ENCODE measurements around a stretch of chr10.

DNA sequence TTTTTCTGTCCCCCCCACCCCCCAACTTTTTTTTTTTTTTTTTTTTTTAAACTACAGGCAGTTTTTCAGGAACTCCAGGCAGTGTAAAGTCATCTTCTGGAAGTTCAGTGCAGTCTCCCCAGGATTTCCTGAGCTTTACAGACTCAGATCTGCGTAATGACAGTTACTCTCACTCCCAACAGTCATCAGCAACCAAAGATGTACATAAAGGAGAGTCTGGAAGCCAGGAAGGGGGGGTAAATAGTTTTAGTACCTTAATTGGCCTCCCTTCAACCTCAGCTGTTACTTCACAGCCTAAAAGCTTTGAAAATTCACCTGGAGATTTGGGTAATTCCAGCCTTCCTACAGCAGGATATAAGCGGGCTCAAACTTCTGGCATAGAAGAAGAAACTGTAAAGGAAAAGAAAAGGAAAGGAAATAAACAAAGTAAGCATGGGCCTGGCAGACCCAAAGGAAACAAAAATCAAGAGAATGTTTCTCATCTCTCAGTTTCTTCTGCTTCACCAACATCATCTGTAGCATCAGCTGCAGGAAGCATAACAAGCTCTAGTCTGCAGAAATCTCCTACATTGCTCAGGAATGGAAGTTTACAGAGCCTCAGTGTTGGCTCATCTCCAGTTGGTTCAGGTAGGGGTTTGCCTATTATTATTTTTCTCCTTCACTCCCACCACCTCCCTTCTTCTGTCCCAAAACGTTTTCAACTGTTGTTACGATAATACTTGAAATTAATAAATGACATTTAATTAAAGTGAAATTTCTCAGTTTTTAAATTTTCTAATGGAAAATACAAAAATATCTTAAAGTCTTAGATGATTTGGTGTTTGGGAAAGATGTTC, 139.5 kb downstream of the MLLT10 start:
- RRBS, 2 experiments: no CpG with 5 or more reads among the region's 4 CpGs

DNA sequence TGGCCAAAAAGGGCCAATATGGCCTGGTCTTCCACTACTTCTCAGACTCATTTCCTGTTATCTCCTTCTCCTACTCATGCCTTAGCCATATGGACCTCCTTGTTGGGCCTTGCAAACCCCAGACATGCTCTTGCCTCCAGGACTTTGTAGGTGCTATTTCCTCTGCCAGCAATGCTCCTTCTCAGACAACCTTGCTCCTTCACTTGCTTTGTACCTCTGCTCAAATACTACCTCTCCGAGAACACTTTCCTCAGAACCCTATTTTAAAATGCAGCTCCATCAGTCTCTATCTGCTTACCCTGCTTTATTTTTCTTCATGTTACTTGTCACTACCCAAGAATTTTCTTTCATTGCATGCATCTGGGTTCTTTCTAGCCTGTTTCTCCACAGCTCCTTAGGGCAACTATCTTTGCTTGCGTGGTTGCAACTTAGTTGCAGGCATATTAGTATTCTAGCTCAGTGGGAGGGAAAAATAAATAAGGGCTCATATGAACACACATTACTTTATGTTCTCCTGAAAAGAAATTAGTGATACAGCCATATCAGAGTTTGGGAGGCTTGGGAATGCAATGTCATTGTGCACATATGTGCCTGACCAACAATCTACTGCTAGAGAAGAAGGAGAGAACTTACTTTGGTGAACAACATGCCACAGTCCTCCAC, 205.0 kb downstream of the DNAJC1 start:
- RRBS, 2 experiments: no CpG with 5 or more reads among the region's 2 CpGs

DNA sequence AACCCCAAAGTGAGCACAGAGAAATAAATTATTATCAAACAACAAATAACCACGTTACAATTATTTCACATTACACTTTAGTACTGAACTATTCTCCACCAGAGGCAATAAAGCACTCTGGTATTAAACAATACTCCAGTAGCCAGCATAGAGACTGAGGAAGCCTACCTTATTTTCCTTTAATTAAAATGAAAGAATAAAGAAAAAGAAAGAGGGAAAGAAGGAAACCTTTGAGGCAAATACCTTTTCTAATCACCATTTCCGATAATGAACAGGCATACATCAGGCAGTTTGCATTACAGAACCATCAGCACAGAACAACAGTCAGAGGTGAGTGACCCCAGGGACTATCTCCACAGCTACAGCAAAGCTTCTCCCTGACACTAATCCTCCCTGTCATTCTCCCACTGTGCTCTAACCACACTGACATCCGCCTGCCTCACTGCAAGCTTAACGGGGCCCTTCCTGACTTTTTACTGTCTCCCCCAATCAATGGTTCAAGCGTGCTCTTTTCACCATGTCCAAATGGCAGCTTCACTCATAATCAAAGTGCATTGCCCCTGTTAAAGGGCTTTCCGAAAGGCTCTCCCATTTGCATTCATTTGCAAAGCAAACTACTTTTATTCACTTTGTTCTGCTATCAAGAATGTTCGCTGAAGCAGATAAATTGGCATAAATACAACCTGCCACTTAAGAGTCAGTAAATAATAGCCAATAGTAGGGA, 196.4 kb downstream of the DNAJC1 start:
- RRBS, 2 experiments: no CpG with 5 or more reads among the region's 7 CpGs

GRCh38 chr10:21981653-21982791, 21.5 kb downstream of the DNAJC1 start:
- RRBS, 2 experiments: no CpG with 5 or more reads among the region's 7 CpGs

DNA sequence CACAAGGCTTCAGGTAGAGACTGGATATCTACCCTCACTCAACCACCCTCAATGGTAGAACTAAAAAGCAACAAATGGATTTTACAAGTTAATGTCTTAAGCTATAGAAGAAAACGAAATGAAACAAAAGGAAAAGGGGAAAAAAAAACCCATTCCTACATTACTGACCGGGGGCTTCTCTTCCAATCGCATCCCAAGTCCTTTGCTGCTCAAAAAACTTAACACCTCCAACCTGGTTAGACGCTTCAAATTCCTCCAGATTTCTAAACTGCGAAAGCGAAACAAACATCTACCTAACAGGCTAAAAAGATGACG, 1.2 kb downstream of the DNAJC1 start:
- RRBS, 2 experiments: no CpG with 5 or more reads among the region's 7 CpGs

DNA sequence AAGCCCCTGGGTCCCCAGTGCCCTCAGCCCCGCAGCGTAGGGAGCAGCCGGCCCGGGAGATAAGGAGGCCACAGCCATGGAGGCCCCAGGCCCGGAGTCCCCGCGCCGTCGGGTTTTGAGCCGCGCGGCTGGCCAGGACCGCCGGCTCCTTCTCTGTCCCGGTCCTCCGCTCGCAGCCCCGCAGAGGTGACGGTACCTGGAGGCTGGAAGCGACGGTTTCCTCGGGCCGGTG, 35.3 kb upstream of the EBLN1 start:
- RRBS, 2 experiments: 2 to 35% methylated on average over 19 of the region's 23 CpGs

DNA sequence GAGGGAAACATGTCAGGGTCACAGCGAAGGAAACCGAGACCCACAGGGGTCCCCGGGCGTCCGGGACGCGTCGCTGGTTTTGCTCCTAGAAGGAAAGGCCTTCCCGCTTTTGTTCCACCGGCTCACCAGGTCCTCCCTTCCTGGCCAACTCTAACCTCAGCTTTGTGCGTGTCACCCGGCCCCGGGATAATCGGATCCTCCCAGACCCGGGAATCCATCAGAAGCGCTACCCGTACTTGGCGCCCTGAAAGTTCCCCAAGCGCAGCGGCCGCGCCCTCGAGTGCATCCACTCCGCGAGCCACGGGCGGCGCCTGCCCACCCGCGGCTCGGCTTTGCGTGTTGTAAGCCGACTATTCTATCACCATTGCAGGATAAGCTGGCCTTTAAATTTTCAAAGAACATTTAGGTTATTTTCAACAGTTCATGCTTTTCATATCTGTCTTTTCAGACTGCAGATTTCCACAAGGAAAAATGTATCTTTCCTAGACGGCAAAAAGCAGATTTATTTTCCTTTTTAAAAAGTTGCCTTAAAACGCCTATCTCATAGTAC, 35.7 kb upstream of the EBLN1 start:
- RRBS, 2 experiments: 3 to 34% methylated on average over 11 of the region's 35 CpGs

DNA sequence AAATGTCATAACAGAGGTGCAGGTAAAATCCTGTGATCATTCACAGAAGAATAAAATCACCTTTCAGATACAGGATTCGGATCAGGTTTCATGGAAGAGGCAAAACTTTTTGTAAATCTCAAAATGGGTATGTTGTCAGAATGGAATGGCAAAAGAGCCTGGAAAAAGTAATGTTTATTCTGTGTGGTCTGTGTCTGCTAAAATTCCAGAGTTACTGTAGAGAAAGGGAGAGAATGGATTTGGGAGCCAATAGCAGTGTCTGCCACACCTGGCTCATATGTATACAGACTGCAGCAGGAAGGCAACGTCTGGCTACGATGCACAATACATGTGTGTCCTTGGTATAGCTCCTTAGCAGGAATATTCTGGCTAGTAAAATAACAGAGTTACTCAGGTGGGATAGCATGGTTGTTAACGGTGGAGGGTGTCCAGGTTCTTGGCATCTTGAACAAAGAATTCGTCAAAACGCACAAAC, 38.5 kb upstream of the COMMD3 start:
- RRBS, 2 experiments: no CpG with 5 or more reads among the region's 6 CpGs

DNA sequence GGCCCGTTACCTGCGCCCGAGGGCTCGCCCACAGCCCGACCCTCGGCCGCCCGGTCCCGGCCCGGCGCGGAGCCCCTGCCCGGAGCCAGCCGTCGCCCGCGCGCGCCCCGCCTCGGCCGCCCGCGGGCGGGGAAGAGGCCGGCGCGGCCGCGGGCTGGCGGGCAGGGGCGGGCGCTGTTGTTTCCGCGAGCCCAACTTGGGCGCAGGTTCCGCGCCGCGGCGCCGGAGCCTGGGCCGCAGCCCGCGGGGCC, 475 bp upstream of the BMI1 start:
- RRBS, 2 experiments: under 1% methylated on average over 36 of the region's 45 CpGs

- RRBS, 2 experiments: 1 to 2% methylated on average over 26 to 29 of the region's 101 CpGs
Observed at GRCh38 chr10:22325050-22326418, 4.6 kb downstream of the BMI1 start.

- RRBS, 2 experiments: under 1 to 2% methylated on average over 36 to 41 of the region's 82 CpGs
Observed at GRCh38 chr10:22340739-22341562, 4.3 kb upstream of the SPAG6 start.

DNA sequence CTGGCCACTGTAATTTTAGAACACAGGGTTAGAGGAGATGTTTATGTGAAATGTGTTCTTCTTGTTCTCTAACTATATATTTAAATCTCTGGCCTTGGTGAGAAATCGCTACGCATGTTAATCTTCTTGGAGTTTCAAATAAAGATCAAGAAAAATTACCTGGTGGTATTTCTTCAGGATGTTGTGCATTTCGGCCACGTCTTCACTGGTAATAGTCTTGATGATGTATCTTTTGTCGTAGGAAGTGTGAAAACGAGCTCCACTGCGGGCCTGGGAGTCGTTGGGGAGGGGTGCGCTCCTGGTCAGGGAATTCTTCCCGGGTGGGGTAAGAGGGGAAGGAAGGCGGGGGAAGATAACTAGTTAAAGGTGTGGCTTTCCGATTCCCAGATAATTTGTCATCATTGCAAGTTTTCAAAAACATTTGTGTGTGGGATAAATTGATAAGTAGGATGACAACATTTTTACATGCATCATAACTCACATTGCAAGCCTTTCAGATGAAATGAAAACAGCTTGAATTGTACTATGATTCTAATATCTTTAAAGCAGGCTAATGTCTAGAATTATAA, 122.8 kb downstream of the PIP4K2A start:
- RRBS, 2 experiments: no CpG with 5 or more reads among the region's 12 CpGs

- RRBS, 2 experiments: no CpG with 5 or more reads among the region's 11 CpGs
Observed at GRCh38 chr10:22615666-22616661, 98.4 kb downstream of the PIP4K2A start.

DNA sequence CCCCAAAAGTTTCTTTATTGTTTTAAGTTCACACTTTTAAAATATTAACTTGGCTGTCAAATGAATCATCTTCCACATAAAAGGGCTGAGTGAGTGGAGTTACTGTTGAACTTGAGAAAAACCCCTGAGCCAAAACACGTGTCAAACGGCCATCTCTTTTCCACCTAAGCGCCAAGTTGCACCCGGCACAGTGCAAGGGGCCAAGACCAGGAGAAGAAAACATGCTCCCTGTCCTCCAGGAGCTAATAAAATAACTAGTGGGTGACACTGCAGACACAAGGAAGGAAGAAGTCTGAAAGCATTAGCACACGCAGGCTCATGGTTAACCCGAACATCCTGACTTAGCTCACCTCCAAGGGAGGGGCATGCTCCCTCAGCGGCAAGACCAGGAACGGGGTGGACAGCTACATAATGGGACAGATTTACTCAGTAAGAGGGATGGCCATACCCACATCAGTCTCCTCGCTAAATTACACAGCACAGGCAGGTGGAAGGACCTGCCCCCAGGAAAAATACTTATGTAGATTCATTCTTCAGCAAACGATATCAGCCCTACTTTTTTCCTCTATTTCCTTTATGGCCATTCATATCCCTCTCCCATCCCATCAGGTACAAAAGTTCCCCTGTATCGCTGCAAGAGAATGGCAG, 64.9 kb downstream of the PIP4K2A start:
- RRBS, 2 experiments: no CpG with 5 or more reads among the region's 11 CpGs

DNA sequence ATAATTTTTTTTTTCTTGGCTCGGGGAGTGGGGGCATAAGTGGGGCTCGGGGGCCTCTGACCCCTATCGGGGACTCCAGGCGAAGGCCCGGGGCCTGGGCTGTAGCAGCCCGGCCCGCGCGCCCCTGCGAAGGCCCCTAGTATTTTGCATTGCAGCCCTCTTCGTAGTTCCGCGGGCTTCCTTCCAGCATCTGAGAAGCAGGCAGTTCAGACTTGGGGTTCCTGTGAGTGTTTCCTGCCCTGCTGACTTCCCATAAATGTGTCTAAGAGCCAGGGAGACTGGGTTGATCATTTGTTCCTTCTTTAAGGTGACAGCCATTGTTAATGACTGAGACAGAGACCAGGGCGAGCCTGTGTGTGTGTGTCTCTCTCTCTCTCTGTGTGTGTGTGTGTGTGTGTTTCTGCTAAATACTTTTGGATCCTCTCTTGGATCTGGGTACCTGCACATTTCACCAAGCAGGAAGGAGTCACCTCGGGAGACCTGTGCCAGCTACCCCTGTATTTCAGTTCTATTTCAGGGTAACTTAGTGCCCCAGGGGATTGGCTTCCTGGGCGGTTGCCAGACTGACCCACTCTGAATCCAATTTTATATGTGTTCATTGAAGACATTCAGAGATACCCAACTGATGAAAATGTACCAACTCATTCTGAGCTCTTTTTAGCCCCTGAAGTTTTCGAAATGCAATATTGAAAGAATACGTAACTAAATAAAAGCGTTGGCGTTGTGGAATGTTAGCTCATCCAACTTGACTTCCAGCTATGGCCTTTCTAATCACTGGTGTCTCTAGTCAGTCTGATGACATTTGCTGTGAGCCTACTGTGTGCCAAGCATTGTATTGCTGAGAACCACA, 822 bp downstream of the MSRB2 start:
- RRBS, 2 experiments: no CpG with 5 or more reads among the region's 20 CpGs

DNA sequence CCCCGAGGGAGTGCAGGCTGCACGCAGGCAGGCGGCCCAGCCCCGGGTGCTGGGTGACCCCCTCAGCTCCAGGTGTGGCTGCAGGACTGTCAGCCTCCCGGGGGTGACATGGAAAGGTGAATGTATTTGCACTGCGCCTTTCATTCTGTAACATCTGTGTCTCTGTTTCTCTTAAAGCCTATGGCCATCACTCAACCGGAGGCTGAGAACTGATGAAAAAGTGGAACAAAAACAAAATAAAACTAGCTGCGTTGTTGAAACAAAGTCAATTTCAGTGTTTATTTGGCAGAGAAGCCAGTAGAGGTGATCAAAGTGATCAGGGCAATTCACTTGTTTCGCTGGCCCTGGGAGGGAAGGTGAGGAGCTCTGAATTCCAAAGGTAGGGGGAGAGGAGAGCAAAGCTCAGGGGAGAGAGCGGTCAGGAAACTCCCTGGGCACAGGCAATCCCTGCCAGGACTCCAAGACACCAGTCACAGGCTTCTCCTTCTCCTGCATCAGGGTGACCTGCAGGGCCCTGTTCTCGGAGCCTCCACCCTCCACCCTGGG, 6.9 kb upstream of the KIAA1217 start:
- RRBS, 2 experiments: 81 to 88% methylated on average over 2 to 3 of the region's 11 CpGs

- RRBS, 2 experiments: no CpG with 5 or more reads among the region's 6 CpGs
Observed at GRCh38 chr10:24384796-24385324, 175.9 kb downstream of the KIAA1217 start.

DNA sequence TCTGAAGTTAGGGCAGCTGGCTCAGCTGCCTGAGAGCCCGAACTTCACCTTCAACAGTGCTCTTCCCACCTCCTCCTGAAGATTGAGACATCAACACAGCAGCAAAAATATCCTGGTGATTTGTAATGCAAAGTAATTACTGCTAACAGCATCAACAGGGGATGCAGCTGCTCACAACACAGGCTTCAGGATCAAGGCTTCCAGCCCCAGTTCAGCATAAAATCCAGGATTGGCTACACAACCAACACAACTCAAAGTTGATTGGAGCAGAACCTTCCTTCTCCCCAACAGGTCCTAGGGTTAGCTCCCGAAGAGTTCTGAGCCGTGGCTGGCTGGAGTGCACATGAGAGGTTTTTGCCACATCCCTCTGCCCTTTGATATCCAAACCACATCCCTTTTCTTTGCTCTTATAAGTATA, 242.4 kb downstream of the KIAA1217 start:
- RRBS, 2 experiments: no CpG with 5 or more reads among the region's 3 CpGs

DNA sequence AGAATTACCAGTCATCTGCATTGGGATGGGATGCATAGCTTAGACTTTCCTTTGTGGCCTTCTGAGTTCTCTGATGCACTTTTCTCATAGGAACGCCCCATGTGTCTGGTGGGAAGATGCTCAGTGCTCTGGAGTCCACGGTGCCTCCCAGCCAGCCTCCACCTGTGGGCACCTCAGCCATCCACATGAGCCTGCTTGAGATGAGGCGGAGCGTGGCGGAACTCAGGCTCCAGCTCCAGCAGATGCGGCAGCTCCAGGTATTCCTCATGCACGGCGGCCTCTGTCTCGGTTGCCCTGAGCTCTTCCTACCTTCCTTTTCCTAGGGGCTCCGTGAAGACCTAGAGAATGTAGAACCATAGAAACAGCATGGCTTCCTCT, 222.4 kb downstream of the ARHGAP21 start:
- RRBS, 2 experiments: no CpG with 5 or more reads among the region's 10 CpGs

- RRBS, 2 experiments: no CpG with 5 or more reads among the region's 5 CpGs
Observed at GRCh38 chr10:24623021-24623786, 100.5 kb downstream of the ARHGAP21 start.

Data from NT2/D1 (cell line).